Cytotoxic T cell (primary cell): ENCODE measurements around the genes CCBE1, PMAIP1 and RNF152.

DNA sequence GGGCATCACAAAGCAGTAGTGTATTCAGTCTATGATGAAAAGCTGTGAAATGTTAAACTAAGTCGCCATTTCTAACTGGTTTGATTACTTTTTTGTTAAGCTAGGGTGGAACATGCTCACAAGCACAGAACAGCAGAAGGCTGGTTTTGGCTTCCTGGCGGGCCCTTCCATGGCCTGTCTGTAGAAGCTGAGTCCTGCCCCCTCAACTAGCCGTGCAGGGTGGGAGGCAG lies 290.8 kb downstream of the ALPK2 start:
- PRO-cap, 2 experiments: no peak in any of the 2 experiments

DNA sequence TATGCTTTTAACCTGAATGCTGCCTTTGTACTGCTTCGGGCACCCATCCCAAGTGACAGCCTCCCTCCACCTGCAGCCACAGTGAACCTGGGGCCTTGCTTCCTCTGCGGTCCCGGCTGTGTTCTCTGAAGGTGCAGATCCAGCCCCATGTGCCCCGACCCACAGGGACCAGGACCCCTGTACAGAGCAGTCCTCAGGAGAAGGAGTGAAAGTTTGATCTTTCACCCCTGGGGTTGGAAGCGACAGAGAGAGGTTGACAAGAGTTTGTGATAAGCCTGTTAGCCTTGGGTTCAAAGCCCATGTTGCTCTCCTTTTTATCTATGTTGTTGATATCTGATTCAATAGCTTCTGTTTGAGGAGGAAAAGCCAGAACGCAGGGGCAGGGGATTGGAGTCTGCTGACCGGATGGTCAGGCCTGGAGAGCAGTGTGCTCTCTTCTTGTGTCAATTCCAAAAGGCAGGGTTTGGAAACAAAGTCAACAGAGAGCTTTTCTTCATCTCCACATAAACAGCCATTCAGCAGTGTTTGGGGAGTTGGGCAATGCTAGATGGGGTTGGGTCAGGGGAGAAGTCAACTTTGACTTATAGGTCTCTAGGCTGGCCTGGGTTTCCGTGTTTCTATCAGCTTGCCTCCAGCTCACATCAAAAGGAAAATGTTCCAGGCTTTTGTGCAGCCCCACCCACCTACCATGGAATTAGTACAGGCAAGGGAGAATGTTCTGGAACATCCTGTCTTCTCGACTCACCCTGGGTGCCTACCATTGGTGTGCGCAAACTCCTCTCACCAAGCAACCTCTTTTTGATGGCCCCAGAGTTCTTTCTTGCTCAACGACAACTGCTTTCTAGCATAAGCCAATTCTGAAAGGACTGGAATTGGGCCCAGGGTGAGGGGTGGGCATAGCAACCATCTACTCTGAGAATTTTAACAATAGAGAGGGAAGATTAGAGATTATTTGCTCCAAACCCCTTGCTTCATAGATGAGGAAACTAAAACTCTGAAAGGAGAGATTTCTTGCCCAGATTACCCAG lies 214.9 kb downstream of the ALPK2 start:
- PRO-cap, 2 experiments: no peak in any of the 2 experiments

DNA sequence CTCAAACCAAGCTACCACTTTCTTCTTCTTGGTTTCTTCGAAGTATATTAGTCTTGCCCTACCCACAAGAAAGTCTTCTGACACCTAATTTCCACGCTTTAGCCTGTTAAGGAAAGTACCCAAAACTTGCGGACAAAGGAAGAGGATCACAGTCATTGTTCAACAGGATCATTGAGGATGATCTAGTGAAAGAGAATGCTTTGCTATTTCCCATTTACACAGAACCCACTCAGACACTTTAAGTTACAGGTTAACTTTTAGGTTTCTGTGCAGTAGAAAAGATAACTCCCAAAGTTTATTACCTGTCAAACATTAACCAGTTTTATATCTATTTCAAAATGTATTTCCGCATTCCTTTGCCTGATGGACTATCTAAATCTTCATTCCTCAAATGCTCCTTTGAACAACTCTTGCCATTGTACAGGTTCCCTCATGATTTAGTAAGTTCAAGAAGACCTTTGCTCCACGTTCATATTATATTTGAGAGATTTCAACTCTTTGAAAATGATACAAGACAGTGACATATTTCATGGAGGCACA lies 102.1 kb downstream of the ALPK2 start:
- PRO-cap, 2 experiments: no peak in any of the 2 experiments

DNA sequence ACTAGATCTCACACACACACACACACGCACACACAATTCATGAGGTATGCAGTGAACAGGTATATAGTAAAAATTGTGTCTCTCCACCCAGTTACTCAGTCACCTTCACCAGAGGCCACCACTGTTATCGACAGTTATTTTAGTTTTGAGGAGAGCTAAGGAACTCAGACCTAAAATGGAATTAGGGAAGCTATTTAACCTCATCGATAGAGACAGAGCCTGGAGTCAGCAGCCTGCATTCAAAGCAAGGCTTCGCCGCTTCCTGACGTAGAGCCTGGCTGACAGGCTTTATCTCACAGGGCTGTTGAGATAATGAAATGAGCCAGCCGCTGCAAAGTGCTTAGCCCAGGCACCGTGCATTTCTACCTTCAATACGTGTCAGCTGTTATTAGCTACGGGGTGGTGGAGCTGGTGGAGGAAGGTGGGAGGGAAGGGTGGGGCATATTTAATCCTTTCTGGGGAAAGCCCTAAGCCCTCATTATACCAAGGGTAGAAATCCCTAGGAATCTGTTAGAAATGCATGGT lies 72.7 kb downstream of the ALPK2 start:
- PRO-cap, 2 experiments: no peak in any of the 2 experiments

GRCh38 chr18:58567031-58568242 lies 61.5 kb downstream of the ALPK2 start:
- PRO-cap, 2 experiments: no peak in any of the 2 experiments

- PRO-cap, 2 experiments: no peak in any of the 2 experiments
Measured at GRCh38 chr18:58650033-58650469, 21.2 kb upstream of the ALPK2 start.

GRCh38 chr18:58827350-58827796 lies 37.3 kb upstream of the ZNF532 start:
- PRO-cap, 2 experiments: no peak in any of the 2 experiments

- PRO-cap, 2 experiments: no peak in any of the 2 experiments
Measured at GRCh38 chr18:58966225-58966704, 101.6 kb downstream of the ZNF532 start.

- PRO-cap, 2 experiments: no peak in any of the 2 experiments
Measured at GRCh38 chr18:59063195-59063859, 76.4 kb upstream of the SEC11C start.

DNA sequence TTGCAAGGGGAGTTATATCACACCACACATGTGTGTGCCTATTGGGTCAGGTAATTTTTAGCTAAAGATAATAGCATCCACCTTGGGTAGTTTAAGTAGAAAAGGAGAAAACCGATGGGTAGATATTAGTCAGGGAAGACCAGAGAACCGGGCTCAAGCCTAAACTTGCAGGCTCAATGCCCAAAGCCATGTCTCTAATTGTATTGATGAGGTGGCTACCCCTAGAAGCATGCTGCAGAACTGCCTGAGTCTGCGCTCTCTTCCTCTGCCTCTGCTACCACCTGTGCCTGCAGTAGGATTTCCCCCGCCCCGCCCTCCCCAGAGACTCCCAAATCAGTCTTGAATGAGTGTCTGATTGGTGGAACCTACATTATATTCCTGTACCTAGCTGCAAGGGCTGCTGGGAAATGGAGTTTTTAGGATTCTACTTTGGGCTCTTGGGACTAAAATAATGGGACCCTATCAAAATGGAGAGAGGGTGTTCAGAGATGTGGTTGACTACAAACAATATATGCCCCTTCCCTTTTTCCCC lies 12.3 kb downstream of the GRP start:
- PRO-cap, 2 experiments: no peak in any of the 2 experiments

GRCh38 chr18:59265297-59266010 lies 7.8 kb downstream of the RAX start:
- PRO-cap, 2 experiments: no peak in any of the 2 experiments

GRCh38 chr18:59269043-59269531 lies 4.2 kb downstream of the RAX start:
- PRO-cap, 2 experiments: no peak in any of the 2 experiments

DNA sequence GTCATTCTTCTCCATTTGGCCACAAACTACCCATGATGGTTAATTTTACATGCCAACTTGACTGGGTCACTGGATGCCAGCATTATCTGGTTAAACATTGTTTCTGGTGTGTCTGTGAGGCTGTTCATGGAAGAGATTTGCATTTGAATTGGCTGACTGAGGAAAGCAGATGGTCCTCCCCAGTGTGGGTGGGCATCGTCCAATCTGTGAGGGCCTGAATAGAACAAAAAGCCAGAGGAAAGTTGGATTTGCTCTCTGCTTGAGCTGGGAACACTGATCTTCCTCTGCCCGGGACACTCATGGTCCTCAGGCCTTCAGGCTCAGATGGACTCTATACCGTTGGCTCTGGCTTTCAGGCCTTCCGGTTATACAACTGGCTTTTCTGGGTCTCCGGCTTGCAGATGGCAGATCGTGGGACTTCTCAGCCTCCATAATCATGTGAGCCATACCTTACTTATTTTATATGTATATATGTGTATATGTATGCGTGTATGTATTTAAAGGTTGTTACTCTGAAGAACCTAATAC lies 5.8 kb upstream of the CPLX4 start:
- PRO-cap, 2 experiments: no peak in any of the 2 experiments

DNA sequence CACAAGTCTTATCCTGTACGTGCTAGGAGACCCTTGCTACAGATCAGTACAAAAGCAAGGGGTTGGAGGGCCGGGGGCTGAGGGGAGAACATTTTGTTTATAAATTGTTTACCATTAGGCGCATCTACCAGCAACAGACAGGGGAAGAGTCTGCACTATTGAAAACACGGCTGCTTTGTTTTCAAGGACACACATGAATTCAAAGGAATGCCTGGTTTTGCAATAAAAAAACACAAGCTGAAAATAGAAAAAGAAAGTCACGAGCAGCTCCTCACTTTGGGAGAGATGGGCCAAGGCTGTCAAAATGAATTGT lies 73.6 kb downstream of the CCBE1 start:
- PRO-cap, 2 experiments: no peak in any of the 2 experiments

DNA sequence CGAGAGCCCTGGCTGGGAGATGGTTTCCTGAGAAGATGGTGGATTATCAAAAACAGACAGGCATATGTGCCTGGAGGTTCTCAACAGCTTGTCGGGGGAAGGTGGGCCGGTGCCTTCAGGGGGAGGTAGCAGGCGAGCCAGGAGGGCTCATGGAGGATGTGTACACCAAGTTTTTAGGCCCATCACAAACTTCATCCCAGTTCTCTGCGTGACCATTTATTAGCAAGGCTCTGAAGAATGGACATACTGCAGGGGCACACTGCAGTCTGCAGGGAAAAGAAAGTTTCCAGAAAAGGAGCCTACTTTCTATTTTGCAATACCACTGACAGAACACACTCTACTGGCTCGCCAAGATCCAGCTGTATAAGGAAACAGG lies 67.5 kb downstream of the CCBE1 start:
- PRO-cap, 2 experiments: no peak in any of the 2 experiments

DNA sequence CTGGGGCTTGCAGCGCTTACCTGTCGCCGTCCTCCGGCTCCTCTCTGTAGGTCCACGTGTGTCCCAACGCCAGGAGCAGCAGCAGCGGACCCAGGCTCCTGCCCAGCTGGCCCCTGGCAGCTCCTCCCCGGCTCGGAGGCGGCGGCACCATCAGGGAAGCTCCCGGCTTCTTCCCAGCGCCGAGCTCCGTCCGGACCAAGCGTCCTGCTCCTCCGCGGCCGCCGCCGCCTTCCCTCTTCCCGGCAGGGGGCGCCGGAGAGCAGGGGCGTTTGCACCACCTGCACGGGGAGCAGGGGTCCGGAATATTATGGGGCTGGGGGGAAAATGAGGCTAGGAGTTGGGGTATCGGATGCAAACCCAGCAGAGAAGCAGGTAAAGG lies at the start of gene CCBE1:
Gene CCBE1, minus strand, starts transcription at position 232 of the 379 bp plus-strand sequence.
- PRO-cap, 2 experiments: no peak in any of the 2 experiments

DNA sequence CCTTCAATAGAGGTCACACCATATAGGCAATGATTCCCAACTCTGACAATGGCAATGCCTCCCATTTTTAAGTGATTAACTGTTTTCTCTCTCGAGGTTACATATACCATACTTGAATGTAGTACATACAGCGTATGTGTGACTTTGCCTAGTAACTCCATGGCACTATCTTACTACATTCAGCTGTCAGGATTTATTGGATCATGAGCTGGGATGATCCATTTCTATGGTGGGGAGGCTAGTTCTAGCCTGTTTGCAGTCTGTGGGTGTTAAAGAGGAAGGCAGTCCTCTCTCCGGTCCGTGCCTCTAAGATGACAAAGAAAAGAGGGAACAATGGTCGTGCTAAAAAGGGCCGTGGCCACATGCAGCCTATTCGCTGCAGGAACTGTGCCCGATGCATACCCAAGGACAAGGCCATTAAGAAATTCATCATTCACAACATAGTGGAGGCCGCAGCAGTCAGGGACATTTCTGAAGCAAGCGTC lies 64.1 kb upstream of the CCBE1 start:
- PRO-cap, 2 experiments: no peak in any of the 2 experiments

- PRO-cap, 2 experiments: peak in 2 of 2 experiments; most common plus-strand start chr18:59899996 (in 2); most common minus-strand start chr18:59899848 (in 2)
Measured at GRCh38 chr18:59899194-59900110, at the start of gene PMAIP1. Gene PMAIP1 (plus strand): TSS chr18:59899996.

DNA sequence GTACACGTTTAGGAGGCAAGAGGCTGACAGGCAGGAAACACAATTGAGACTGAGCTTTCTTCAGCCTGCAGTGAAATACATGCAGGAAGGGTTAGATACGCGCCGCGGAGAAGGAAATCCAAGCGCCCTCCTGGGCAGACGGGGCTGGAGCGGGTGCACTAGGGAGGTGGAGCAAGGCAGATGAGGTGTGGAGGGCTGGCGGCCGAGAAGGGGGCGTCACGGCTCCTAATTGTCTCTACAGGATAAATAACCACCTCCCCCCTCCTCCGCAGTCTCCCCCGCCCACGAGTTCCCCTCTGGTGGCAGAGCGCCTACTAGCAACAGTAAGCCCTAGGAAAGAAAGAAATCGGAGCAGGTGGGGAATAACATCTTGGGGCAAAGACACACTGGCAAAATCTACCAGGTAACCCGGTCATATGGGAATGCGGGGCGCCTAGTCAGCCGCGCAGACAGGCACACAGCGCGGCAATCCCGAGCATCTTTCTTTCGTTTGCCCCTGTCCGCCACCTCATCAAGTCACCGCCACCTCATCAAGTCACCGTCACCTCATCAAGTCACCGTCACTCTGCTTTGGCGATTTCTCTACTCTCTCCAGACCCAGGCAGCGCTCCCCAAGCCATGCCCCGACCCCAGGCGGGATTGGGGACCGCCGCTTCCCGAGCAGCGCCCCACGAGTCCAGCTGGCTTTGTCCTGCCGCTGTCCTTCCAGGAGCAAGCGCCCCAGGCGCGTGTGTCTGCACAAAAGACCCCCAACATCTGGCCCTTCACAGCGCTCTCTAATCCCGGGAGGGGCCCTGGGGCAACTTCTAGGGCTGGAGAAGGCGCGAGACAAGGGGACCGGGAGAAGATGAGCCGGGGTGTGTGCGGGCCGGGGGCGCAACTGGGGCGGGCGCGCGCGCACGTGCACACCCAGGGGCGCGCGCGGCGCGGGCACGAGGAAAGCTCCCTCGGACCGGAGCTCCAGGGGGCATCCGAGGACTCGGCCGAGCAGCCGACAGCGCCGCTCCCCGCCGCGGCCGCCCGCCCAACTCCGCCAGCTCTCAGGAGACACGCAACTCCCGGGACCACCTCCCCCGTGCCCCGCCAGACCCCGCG lies at the start of gene RNF152:
Gene RNF152, minus strand, starts transcription at position 155 of the 1,095 bp plus-strand sequence.
- PRO-cap, 2 experiments: peak in 2 of 2 experiments; most common plus-strand start position 560 of the sequence (in 2); most common minus-strand start position 485 of the sequence (in 1)

GRCh38 chr18:61898546-61899439 lies 6.0 kb upstream of the RNF152 start:
- PRO-cap, 2 experiments: no peak in any of the 2 experiments